Bronchial epithelial cell (primary cell): ENCODE results near the gene MORN3.

GRCh38 chr12:120654622-120655061, 14.2 kb downstream of the CABP1 start:
- RRBS, 2 experiments: no CpG with 5 or more reads among the region's 11 CpGs

GRCh38 chr12:120956687-120957287, 21.6 kb upstream of the HNF1A start:
- RRBS, 2 experiments: no CpG with 5 or more reads among the region's 3 CpGs

- RRBS, 2 experiments: no CpG with 5 or more reads among the region's 7 CpGs
These were observed 6.0 kb downstream of the HNF1A start for GRCh38 chr12:120984183-120984920.

GRCh38 chr12:121279349-121280104, 17.0 kb downstream of the CAMKK2 start:
- RRBS, 2 experiments: no CpG with 5 or more reads among the region's 22 CpGs

- RRBS, 2 experiments: no CpG with 5 or more reads among the region's 9 CpGs
These were observed 11.8 kb upstream of the CAMKK2 start for GRCh38 chr12:121308236-121308738.

DNA sequence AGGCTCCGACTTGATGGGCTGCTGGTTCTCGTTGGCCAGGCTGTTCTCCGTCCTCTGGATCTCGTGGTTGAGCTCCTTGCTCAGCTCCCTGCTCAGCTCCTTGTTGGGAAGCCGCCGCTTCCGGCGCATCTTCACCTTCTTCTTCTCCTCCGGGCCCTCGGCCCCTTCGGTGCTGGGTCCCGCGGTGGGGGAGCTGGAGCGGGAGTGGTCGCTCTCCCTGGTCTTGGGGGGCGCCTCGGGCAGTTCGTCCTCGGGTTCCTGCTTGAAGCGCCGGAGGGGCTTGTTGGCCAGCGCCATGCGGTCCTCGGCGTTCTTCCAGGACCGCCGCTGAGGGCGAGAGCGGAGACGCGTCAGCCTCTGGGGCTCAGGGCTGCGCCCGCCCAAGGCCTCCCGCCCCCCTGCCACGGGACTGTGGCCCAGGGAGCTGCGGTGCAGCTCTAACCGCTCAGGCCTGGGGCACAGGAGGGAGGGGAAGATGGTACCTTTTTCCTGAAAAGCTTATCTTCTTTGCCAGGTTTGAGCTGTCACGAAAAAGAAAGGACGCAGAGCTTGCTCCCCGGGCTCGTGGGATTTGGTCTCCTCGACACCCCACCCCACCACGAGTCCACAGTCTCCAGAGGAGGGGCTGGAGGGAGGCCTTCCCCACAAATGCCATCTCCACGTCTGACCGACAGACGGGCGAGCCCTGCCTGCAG, 42.7 kb downstream of the RNF34 start:
- RRBS, 2 experiments: no CpG with 5 or more reads among the region's 47 CpGs

DNA sequence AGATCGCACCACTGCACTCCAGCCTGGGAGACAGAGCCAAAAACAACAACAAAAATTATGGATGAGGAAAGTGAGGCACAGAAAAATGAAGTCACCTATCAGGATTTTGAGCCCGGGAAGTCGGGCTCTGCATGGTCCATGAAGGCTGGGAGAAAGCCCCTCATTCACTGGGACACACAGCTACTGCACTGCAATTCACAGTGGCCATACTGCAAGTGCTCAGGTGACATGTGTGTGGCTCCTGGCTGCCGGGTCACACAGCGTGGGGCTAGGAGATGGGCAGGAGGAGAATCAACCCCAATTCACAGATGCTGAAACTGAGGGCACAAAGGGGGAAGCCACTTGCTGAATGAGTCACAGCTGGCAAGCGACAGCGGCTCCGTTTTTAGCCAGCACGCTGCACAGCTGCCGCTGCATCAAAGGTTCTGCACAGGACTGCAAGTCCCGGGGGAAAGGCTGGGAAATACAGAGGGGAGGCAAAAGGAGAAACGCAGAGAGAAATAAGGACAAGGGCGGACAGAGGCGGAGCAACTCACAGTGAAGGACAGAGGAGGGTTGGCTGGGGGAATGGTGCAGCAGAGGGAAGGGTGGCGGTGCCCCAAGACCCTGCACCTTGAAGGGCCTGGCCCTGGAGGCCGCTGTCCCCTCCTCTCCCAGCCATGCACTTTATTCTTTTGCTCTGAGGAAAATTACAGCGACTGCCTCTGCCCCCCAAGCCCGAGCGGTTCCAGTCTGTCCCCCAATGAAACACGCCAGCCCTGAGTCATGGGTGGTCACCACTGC, 57.8 kb downstream of the KDM2B start:
- RRBS, 2 experiments: no CpG with 5 or more reads among the region's 20 CpGs

DNA sequence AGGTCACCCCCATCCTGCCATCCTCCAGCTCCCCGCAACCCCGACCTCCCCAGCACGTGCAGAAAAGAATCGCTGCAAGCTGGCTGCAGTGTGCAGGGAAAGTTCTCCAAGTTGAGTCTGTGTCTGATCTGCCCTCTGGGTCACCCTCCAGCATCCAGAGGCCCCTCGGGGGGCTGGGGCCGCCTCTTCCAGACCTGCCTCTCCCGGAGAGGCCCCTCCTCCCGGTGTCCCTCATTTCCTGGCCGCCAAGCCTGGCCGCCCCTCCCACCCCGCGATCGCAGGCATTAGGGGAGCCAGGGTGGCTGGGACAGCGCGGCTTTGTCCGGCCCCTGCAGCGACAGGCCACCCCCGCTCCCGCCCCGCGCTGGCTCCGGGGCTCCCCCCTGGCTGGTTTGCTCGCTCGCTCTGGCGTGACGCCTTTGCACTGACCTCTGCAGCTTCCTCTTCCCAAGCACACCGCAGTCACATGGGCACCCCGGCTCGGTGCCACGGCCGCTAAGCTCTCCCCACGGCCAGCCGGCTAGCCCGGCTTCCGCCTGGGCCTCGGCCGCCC, 43.9 kb downstream of the KDM2B start:
- RRBS, 2 experiments: 2% methylated on average over 19 to 21 of the region's 37 CpGs

- RRBS, 2 experiments: 0% methylated on average over 3 of the region's 28 CpGs; no CpG with 5 or more reads in 1 of the 2 experiments
These were observed 1.4 kb downstream of the KDM2B start for GRCh38 chr12:121579431-121579869.

DNA sequence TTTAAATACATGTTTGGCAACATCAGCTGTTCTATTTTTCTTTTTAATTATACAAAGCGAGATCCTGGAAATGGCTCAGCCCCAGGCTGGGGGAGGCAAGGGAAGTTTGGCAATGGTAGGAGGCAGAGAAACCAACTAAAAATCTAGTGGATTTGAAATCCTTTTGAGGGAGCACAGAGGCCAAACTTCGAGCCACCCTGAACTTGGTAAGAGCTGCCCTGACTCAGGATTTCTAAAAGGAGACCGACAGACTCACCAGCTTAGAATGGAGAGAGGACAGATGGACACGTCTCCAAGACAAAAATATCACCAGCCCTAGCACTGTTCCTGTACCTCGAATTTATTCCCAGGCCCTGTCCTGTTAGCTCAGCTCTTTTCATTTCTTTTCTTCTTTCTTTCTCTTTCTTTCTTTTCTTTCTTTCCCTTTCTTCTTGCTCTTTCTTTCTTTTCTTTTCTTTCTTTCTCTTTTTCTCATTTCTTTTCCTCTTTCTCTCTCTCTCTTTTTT, 29.7 kb upstream of the KDM2B start:
- RRBS, 2 experiments: no CpG with 5 or more reads among the region's 5 CpGs

GRCh38 chr12:121669233-121669909, at the start of gene MORN3:
Gene MORN3, minus strand, starts transcription at chr12:121669654.
- RRBS, 2 experiments: 72 to 81% methylated on average over 3 to 6 of the region's 18 CpGs

DNA sequence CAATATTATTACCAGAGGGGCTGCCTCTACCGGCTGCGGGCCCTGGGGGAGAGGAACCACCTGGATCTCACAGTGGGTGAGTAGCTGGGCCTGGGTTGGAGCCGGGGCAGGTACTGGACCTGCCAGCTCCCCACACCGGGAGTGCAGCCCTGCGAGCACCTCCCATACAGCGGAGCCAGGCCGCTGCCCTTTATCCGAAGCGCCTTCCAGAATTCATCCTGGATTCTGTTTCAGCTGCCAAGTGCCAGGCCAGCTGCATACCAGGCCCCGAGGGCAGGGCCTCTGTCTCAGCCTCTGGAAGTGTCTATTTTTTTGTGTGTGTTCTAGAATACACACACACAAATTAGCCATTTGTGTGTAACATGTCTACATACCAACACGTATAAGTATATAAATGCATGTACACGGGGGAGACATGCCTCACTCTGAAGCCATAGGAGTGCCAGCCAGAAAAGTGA, 20.0 kb downstream of the RHOF start:
- RRBS, 2 experiments: 2% methylated on average over 3 of the region's 12 CpGs

GRCh38 chr12:121779479-121779876, 14.0 kb downstream of the RHOF start:
- RRBS, 2 experiments: 77 to 92% methylated on average over 7 of the region's 14 CpGs

DNA sequence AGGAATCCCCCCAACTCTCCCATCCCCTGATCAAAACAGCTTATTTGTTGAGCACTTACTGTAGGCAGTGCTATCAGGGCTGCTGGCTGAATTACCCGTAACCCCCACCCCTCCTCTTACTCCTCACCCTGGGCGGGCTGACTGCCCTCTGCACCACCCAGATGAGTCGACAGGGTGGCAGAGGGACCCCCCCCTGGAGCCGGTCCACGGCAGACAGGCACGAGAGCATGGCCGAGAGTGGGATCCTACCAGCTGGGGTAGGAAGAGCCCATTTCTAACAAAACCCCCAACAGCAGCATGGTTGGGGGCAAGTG, 1.1 kb upstream of the RHOF start:
- RRBS, 2 experiments: no CpG with 5 or more reads among the region's 7 CpGs

DNA sequence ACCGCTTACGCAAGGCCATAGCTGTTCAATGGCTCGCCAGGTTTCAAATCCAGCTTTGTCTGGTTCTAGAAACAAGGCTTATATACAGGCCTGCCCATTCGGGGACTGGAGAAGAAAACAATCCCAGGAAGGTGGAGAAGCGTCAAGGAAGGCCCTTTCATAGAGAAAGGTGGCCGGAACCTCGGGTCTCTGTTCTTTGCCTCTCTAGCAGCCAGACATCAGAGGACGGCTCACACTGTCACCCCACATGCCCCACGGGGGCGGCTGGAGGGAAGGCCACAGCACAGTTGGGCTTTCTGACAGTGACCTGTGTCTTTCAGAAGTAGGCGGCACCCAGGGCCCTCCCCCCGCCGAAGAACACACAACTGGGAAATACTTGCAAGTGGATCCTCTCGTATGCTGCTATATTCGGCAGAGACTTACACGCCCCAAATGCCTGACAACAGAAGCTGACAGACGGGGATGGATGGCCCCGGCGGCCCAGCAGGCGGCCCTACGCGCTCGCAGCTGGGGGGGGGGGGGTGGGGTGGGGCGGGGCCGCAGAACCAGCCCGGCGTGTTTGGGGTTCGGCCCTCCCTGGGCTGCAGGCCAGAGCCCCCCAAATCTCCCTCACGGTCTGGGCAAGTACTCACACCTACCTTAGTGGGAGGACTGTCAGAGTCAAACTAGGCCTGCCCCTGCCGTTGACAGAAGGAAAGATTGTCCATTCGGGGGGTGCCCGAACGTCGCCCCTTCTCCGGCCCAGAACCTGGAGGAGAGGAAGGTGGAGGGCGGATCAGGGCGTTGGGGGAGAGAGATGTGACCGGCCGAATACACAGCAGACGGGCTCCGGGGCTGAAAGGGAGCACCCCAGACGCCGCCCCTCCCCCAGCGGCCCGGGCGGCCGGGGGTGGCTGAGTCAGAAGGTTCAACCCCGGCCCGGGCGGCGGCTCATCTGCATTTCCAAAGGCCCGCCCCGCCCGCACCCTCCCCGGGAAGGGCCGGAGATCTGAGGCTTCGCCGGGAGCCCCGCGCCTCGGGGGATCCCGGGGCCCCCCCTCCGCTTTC, 4.3 kb upstream of the SETD1B start:
- RRBS, 2 experiments: 1 to 2% methylated on average over 19 of the region's 63 CpGs

DNA sequence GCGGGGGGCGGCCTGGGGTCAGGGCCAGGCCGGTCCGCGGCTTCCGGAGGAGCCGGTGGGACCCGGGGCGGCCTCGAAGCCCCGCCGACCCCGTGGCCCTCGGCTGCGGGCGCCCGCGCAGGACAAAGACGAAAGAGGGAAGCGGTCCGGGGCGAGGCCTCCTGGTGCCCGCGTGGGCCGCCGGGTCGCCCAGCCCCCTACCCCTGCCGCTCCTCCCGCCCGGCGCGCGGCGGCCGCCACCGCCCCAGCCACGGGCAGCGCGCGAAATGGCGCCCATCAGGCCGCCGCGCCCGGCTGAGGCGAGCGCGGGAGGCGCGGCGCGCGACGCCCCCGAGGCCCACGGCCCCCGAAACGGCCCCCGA, 3.4 kb upstream of the SETD1B start:
- RRBS, 2 experiments: 1 to 2% methylated on average over 44 of the region's 59 CpGs

DNA sequence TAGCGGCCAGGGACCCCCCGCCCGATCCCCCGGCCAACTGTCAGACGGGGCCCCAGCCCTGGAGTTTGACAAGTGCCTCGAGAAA, 1.0 kb downstream of the SETD1B start:
- RRBS, 2 experiments: under 1 to 2% methylated on average over 5 of the region's 6 CpGs

DNA sequence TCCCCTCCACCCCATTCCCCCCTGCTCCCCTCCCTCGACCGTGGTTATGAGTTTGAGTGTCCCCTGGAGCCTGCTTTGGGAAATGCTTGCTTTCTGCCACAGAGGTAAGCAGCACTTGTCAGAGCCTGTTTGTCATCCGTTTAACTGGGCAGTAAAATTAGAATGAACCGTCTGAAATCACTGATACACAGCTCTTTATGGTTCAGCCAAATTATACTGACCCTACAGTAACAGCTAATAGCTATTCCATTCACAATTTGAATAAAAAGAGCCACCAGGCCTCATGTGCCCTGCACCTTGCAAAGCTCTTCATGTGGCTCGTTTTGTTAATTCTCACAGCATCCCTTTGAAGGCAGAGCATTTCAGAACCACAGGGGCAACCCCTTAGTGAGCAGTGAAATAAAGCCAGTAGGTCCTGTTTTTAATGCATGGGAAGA, 12.5 kb downstream of the SETD1B start:
- RRBS, 2 experiments: no CpG with 5 or more reads among the region's 5 CpGs

GRCh38 chr12:121825840-121826465, 22.1 kb downstream of the SETD1B start:
- RRBS, 2 experiments: no CpG with 5 or more reads among the region's 14 CpGs

DNA sequence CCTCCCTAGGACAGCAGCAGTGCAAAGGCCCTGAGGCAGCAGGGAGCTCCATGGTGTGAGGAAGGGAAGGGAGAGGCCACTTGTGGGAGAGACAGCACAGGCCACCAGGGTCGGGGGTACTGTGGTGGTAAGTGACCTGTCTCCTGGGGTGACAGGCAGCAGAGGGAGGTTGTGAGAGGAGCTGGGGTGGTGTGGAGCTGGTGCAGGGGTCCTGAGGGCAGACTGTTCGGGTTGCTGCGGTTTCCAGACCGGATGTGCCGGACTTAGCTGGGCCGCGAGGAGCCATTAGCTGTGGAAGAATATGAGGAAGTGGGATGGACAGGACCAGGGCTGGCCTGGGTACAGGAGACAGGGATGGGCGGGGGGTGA, 22.6 kb downstream of the SETD1B start:
- RRBS, 2 experiments: no CpG with 5 or more reads among the region's 8 CpGs